Spinal cord (tissue), 3 donors: ENCODE measurements around the genes FUCA1 and CNR2.

DNA sequence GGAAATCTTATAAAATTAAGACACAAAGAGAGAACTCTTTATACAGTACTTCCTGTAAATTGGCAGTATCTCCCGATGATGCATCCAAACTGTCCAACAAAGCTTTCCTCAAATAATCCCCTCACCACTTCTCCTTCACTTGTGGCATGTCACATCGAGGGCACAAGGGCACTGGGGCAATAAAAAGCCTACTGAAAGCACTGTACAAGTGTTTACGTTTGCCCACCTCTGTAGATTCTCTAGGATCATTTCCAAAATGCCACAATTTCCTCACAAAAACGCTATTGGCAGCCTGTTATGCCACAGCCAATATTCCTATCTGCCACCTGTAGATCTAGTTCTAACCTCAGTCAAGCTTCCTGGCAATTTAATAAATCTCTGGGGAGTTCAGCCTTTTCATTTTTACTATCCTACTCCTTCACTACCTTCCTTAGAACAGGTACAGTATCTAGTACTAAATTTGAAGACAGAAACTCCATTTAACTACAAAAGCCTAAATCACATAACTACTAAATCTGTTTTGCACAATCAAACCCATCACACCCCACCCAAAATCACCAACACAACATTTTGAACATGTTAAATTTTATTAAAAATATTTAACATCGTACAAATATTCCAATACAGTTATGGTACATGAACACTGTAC is 39.8 kb downstream of the HNRNPR start:
- PRO-cap = no peak
- RAMPAGE, long total RNA = no peak

- PRO-cap = no peak
- RAMPAGE, long total RNA = no peak
These were observed 1.4 kb upstream of the ZNF436 start for GRCh38 chr1:23370858-23371702.

GRCh38 chr1:23393344-23394555 is 24.1 kb upstream of the ZNF436 start:
- PRO-cap = no peak
- RAMPAGE, long total RNA = no peak

GRCh38 chr1:23561544-23562711 is 2.6 kb upstream of the ID3 start:
- PRO-cap = no peak
- RAMPAGE, long total RNA = no peak

DNA sequence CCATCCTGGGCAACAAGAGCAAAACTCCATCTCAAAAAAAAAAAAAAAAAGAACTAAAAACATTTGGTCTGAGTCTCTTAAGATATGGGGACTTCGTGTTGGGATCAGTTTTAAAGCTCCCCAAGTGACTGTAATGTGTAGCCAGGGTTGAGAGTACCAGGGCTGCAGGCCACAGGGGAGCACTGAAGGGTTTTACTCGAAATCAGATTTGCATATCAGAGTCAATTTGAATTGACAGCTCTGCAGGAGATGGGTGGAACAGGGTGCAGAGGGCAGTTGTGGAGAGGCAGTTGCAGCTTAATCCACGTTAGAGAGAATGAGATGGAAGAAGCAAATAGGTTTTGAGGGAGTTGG is 20.7 kb upstream of the ELOA start:
- PRO-cap = no peak
- RAMPAGE, long total RNA = no peak

DNA sequence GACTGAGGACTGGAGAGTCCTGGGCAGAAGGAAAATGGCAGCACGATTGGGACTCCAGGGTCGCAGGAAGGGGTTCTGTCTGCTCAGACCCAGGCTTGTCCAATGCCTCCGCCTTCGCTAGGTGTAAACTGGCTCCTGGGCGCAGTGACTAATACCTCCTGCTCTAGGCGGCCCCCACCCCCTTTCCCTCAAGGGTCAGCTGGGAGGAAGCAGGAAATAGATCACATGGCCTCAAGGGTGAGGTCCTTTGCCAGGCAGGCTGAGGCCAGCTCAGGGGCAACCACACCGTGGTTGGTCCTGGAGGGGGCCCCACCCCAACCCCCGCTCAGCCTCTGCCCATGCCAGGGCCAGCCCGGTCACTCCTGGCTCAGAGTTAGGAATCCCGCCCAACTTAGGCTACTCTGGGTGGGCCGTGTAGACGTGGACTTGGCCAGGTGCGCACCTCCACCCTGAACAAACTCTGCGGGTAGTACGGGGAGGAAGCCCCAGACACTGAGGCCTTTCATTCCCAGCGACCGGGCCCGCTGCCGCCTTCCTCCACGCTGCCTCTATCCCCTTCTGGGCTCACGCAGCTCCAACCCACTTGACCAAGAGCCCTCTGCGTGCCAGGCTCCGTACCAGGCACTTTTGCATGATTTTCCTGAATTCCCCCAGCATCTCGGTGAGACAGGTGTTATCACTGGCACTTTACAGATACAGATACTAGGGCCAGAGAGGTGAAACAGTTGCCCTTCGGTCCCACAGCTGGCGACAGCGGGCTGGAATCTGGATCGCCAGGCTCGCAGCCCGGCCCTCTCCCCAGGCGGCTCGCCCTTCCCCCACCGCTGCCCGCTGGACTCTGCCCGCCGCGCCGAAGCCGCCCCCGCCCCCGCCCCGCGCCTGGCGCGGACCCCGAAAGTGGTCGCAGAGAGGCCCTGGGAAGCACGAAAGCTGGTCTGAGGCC is 865 bp downstream of the GALE start:
- PRO-cap = no peak
- RAMPAGE, long total RNA = no peak

DNA sequence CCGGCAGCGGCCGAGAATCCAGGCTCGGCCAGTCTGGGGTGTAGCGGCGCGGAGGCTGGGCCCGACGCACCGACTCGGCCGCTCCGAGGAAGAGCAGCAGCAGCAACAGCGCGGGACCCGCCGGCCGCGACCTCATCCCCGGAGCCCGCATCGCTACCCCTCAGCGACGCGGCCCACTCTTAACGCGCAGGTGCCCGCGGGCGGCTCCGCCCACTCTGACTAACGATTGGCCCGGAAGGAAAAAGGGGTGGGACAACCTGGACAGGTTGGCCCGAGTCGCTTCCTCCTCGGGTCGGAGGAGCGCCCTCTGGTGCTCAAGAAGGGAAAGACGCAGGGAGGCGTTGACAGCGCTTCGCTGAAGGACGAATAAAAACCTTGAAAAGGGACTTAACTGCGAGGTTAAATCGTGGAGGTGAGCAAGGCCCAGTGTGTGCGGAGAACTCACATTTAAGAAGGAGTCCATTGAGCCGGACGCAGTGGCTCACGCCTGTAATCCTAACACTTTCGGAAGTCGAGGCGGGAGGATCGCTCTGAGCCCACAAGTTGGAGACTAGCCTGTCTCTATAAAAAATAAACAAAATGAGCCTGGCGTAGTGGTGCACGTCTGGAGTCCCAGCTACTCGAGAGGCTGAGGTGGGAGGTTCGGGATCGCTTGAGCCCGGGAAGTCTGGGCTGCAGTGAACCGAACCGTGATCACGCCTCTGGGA is at the start of gene FUCA1:
TSS of gene FUCA1 (minus strand) at position 155 of the 707 bp plus-strand sequence.
- PRO-cap = no peak
- RAMPAGE, long total RNA = start-site peak on the minus strand centred at position 162 of the sequence, 8 bp wide, 97 and 52 reads in 2 replicates

DNA sequence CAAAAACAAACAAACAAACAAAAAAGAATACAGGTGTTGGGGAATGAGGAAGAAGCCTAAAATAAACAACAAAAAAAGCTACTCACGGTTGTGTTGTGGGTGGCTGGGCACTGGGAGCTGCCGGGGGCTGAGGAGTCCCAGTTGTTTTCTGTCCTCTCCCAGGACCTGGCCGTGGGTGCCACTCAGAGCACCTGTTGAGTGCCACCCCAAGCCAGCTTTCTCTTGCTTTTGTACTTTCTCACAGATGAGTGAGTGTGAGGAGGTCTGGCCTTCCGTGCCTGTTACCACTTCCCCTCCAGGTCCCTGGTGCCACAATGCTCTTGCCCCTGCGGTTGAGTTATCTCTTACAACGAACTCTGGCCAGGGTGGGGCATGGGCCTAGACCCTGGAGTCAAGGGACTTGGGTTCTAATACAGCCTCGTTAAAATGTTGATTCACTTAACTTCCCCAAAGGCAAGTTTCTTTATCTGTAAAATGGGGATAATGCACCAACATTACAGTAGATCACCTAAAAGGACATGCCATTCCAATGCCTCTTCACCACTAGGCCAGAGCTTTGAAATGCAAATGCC is at the start of gene CNR2:
TSS of gene CNR2 (minus strand) at position 203 of the 572 bp plus-strand sequence.
- PRO-cap = no peak
- RAMPAGE, long total RNA = no peak

- PRO-cap = no peak
- RAMPAGE, long total RNA = no peak
These were observed 4.6 kb upstream of the PNRC2 start for GRCh38 chr1:23954847-23955702.

DNA sequence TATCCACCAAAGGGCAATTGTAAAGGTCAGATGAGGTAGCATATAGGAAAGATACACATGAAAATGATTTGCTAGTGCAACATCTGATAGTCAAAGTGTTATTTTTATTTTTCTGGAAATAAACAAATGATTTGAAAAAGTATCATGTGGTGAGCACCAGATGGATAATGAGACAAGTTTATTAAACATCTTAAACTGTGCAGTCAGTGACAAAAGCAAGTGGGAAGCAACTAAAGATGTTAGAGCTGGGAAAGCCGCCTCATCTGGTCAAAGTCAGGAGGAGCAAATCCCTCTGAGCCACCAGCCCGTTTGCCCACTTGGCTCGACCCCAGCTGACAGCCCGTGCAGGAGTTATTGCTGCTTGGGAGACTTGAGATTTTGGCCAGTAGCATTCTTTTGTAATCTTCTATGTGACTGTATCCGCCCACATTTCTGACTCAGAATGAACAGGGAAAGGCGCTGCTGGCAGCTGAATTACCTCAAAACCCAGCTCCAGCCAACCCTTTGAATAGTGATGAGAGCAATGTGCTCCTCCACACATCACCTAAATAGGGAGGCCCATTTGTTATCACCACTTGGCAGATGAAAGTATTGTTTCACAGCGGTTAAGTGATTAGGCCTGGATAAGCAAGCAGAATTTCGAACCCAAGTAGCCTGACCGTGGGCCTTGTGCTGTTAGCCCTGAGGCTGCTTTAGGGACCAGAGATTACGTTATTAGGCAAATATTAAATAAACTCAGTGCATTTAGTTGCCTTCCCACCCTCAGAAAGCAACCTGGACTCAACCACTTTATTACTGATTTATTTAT is 65.7 kb downstream of the MYOM3 start:
- PRO-cap = no peak
- RAMPAGE, long total RNA = no peak

GRCh38 chr1:24126153-24126927 is 14.4 kb upstream of the MYOM3 start:
- PRO-cap = no peak
- RAMPAGE, long total RNA = no peak

DNA sequence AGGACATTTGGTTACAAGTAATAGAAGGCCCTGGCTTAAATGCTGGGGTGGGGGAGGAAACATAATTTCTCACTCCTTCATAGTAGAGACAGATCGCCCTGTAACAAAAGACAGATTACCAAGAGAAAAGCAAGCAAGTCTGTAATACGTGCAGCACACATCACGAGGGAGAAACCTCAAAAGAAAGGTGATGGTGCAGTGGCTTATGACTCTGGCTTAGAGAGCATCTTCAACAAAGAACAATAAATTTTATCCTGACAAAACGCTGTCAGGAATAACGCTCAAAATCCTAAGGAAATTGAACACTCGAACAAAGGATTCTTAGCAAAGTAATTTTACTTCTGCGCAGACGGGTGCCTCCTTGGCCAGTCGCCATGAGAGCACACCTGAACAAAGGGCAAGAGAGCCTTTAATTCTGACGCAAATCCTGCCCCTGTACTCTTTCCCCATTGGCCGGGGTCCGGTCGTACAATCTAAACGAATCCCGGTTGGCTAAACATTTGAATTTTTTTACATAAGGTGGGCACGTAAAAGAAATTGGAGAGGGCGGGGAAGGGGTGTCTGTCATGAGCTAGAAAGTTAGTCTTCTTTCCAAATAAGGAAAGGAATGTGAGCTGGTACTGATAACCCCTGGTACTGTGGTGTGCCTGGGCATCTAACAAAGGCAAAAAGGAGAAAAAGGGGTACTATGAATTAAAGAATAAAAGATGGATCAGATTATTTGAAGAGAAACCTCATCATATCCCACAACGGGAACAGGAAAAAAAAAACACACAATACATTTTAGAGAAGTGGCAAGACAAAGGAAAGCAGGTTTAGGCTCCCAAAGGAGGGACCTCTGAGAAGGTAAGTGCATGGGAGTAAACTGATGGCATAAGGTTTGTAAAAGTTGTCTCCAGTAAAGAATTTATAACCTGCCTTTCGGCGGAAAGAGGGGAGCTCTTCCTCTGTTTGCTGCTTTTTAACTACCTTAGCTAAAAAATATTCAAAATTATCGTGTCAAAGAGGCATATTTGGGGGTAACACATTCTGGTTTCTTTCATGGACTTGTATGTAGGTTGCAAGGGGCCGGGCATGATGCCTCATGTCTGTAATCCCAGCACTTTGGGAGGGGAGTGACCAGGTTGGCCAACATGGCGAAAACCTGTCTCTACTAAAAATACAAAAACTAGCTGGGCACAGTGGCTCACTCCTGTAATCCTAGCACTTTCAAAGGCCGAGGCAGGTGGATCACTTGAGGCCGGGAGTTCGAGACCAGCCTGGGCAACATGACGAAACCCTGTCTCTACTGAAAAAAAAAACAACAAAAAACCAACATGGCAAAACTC is 8.4 kb upstream of the IL22RA1 start:
- PRO-cap = no peak
- RAMPAGE, long total RNA = no peak

GRCh38 chr1:24379799-24380564 is 33.6 kb downstream of the STPG1 start:
- PRO-cap = no peak
- RAMPAGE, long total RNA = no peak

DNA sequence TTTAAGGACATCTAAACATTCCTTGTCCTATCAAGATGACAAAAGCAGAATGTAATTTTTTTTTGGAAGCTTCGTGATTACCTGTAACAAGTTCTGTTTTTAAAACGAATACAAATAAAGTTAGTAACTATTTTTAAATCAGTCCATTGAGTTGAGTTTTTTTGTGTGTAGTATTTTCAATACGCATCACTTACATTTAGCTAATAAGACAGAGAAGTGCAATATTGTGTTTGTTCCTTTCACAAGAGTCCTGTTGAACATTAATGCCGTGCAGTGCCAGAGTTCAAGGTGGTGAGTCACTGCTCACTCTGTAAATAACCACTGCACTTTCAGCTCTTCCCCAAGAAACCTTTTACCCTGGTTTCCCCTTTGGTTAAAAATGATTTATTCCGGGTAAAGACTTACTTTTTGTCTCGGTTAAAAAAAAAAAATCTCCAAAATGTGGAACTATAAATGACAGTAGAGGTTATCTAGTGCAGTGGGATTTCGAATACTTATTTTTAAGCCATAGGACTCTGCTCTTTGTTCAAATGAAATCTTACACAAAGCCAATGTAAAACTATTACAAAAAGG is 14.9 kb upstream of the NCMAP start:
- PRO-cap = no peak
- RAMPAGE, long total RNA = no peak

DNA sequence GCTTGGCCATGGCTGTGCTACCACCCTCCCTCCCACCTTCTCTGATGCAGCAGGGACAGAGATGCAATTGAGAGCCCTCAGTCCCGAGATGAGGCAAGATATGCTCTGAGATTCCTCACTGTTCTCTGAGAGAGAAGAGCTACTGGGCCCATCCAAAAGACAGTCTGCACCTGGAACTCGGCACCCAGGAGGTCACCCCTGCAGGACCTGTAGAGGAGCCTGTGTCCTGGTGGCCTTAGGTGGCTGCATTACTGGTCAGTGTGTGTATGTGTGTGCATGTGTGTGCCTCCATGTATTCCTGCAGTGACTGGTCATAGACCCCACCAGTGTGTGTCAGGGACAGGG is 33.5 kb downstream of the NCMAP start:
- PRO-cap = no peak
- RAMPAGE, long total RNA = no peak

- PRO-cap = no peak
- RAMPAGE, long total RNA = no peak
These were observed 28.3 kb downstream of the RUNX3 start for GRCh38 chr1:24901457-24902398.

DNA sequence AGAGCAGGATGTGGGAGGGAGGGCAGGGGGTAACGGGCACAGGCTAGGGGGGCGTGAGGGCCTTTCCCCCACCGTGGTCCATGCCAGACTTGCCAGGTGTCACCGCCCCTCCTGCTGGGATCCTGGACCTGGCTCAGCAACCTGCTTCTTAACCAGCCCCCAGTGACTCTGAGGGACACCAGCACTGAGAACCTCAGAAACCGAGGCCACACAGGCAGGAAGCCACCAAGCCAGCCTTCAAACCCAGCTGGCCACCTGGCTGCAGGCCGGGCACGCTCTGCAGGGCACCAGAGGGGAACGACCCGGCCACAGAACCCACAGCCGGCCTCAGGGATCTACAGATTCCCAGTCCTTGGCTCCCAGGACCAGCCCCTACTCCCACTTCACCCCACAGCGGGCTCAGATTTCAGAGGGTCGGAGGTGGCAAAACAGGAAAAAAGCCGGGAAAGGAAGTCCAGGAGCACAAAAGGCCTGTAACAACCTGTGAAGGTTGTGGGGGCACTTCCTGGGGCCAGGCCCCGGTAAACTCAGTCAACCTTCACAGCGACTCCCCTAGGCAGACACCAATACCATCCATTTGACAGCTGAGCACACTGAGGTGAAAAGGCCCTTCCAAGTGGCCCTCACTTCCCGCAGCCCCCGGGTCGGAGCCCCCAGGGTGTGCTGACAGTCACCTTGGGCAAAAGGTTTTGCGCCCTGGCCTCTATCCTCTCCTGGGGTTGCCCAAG is 14.2 kb downstream of the RUNX3 start:
- PRO-cap = no peak
- RAMPAGE, long total RNA = no peak

GRCh38 chr1:24919779-24920046 is 10.4 kb downstream of the RUNX3 start:
- PRO-cap = no peak
- RAMPAGE, long total RNA = no peak

DNA sequence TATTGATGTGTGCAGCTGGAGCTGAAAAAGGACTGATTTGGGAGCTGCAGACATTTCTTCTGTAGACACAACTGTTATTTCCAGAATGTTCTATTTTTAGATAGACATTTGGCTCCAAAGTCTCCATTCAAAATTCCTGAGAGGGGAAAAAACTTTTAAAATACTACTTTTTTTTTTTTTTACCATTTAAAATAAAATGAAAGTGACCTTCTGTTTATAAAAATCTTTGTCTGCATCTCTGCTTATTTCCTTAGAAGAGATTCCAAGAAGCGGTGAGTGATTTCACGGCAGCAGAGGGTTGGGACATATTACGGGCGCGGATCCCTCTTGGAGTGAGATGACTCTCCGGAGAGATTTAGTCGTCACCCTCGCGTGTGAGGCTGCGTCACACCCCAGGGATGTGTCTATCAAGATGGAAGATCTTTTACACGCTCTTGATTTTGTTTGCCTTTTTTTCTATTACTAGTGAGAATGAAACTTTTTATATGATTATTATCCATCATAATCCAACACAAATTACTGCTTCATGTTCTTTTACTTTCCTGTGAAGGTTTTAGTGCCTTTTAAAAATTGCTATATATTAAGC is 9.9 kb downstream of the RUNX3 start:
- PRO-cap = no peak
- RAMPAGE, long total RNA = no peak

- PRO-cap = no peak
- RAMPAGE, long total RNA = no peak
These were observed 573 bp downstream of the RUNX3 start for GRCh38 chr1:24929201-24930204.